Parietal lobe (tissue), 2 donors: ENCODE data around the genes FBXO9 and GCM1.

DNA sequence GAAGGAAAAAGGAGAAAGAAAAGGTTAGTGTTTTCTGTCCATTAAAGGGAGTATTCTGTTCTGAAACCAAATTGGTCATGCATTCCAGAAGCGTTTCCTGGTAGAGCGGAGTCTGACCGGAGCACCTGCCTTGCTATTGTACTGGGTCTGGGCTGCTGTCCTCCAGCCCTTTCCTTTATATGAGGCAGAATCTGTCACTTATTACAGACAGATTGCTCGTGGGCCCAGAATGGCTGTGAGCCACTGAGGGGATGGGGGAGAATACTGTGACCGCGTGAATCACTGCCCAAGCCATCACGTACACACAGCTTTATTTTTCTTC lies 573.5 kb downstream of the PKHD1 start:
- RAMPAGE, long total RNA: no peak

DNA sequence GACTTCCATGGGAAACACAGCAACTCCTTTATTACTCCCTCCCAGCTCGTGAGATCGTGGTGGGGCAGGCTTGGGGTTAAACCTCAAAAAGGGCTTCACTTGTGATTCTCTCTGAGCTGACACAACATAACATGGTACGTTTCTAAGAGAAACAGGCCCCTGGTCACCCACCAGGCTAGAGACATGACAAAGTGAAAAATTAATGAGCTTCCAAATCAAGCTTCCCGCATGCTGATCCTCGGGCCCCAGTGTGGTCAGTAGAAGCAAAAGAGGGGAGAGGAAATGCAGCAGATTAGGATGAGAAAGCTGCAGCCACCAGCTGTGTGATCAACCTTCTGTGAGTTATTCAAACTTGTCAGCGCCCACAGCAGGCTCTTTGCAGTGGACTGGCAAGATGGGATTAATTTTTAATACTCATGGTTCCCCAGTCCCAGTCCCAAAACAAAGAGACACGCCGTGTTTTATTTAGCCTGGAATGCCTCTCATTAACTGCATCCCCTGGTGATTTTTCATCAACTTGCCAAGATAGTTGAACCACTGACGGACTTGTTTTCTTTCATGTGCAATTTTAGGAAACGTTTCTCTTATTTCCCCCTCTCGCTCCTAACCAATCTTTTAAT lies 9.2 kb downstream of the PKHD1 start:
- RAMPAGE, long total RNA: no peak

- RAMPAGE, long total RNA: no peak
These were observed 22.3 kb upstream of the EFHC1 start for GRCh38 chr6:52397812-52398370.

GRCh38 chr6:52491256-52492205 lies 71.4 kb downstream of the EFHC1 start:
- RAMPAGE, long total RNA: no peak

- RAMPAGE, long total RNA: no peak
These were observed 76.5 kb downstream of the EFHC1 start for GRCh38 chr6:52496673-52496979.

- RAMPAGE, long total RNA: no peak
These were observed 24.7 kb downstream of the TRAM2 start for GRCh38 chr6:52551901-52552774.

DNA sequence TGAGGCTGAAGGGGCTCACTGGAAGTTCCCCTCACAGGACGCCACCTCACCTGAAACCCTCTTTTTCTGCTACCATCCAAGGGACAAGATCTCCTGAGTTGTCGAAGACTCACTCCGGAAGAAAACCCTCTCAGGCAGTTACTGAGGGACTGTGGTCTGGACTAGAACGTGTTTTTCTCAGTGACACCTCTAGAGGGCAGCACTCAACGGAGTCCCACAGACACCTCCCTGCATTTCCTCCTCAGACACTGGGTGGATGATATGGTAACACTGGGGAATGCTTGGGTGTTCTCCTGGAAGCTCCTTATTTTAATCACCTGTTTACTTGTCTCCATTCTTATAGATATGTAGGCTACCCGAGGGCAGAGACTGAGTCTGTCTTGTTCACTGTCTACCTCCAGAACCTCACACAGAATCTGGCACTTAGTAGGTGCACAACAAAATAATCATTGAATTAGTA lies 27.1 kb downstream of the GSTA3 start:
- RAMPAGE, long total RNA: no peak

GRCh38 chr6:52985836-52986173 lies 9.3 kb downstream of the GSTA4 start:
- RAMPAGE, long total RNA: no peak

GRCh38 chr6:52993908-52994415 lies 1.1 kb downstream of the GSTA4 start:
- RAMPAGE, long total RNA: no peak

GRCh38 chr6:53065210-53066205 lies at the start of gene FBXO9:
TSS of gene FBXO9 (plus strand) at chr6:53065404.
- RAMPAGE, long total RNA: no peak

- RAMPAGE, long total RNA: no peak
These were observed at the start of gene GCM1 for GRCh38 chr6:53148596-53149067. TSS of gene GCM1 (minus strand) at chr6:53148841.

DNA sequence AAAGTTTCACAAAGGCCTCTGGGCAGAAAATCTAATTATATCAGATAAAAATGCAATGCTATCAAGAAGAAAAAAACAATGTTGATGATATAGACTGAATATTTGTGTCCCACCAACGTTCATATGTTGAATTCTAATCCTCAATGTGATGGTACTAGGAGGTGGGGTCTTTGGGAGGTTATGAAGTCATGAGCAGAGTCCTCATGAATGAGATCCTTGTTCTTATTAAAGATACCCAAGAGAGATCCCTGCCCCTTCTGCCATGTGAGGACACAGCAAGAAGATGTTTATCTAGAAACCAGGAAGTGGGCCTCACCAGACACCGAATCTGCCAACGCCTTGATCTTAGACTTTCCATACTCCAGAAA lies 67.6 kb upstream of the GCM1 start:
- RAMPAGE, long total RNA: no peak

- RAMPAGE, long total RNA: no peak
These were observed 57.7 kb downstream of the ELOVL5 start for GRCh38 chr6:53290972-53291618.

GRCh38 chr6:53331927-53332237 lies 16.9 kb downstream of the ELOVL5 start:
- RAMPAGE, long total RNA: no peak

GRCh38 chr6:53334979-53336119 lies 13.4 kb downstream of the ELOVL5 start:
- RAMPAGE, long total RNA: no peak

- RAMPAGE, long total RNA: no peak
These were observed 29.0 kb downstream of the GCLC start for GRCh38 chr6:53515754-53516349.

DNA sequence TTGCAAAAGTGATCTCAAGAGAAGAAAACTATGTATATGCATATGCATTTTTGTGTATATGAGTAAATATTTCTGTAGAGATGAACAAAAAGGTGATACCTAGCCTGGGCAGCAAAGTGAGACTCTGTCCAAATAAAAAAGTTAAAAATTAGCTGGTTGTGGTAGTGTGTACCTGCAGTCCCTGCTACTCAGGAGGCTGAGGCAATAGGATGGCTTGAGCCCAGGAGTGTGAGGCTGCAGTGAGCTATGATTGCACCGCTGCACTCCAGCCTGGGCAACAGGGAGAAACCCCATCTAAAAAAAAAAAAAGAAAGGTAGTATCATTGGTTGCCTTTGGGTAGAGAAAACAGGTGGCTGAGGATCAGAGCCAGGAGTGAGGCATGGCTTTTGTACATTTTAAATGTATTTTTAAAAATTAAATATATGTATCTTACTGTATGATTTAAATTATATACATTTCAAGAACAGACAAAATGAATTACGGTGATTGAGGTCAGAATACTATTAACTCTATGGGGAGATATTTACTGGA lies 50.8 kb downstream of the KLHL31 start:
- RAMPAGE, long total RNA: no peak

DNA sequence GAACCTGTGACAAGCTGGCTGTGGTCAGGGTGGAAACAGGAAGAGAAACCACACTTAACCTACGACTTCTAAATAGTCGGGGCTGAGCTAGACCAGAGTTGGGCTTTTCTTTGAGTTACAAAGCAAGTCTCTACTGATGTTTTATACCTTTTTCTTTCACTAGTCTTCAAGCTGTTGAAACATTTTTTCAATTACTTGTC lies 18.1 kb downstream of the KLHL31 start:
- RAMPAGE, long total RNA: no peak

DNA sequence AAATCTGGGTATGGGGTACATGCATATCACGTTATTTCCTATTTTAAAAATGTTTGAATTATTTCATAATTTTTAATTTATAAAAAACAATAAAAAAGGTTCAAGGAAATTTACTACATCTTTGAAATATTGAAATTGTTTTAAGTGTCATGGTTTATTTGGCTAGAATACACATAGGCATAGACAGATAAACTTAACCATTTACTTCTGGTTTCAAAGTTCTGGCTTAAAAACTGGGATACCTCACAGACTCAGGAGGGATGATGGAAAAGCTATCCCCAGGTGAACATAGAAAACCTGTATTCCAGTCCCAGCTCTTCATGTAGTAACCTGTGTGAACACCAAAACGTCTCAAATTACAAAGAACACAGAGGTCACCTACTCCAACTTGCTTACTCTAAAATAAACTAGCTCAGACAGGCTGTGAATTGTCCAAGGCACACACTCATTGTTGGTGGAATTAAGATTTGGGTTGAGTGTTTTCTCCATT lies 48.5 kb upstream of the LRRC1 start:
- RAMPAGE, long total RNA: no peak

DNA sequence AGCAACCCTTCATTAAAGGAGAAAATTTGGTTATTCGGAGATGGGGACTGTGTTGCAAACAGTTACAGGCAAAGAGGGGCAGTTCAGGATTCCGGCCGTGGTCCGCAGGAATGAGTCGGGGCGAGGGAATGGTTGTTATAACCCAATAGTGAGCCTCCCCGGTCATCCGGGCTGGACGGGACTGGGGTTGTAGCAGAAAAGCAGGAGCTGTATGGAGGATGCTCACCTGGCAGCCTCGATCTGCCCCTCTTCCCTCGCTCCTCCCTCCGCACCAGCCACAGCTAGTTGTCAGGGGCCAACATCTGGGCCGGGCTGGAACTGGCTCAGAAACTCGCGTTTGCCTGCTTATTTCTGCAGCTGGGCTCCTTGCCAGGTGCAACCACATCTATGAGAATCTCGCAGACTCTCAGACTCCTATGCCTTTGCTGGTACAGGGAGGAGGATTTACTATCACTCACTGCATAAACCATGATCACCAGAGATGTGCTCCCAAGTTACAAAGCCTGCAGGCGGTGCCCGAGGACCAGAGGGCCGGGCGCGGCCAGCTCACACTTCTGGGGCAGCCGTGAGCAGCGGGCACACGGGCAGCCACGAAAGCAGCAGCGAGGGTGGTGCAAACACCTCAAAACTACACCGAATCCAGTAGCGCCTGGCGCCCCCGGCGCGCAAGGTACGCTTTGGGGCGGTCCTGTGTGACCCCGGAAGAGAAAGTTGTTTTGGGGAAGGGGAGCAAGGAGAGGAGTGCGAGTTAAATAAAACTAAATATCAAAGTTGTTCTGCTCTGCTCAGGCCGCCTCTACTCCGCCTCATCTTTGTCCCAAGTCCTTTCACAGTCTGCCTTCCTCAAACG lies 633 bp upstream of the LRRC1 start:
- RAMPAGE, long total RNA: no peak